Parietal lobe (tissue), 2 donors: ENCODE measurements around a stretch of chr20.

- RAMPAGE, long total RNA, result no peak
Observed at GRCh38 chr20:45840550-45841233, 7.1 kb downstream of the SNX21 start.

- RAMPAGE, long total RNA, result no peak
Observed at GRCh38 chr20:45842020-45842779, 8.6 kb downstream of the SNX21 start.

DNA sequence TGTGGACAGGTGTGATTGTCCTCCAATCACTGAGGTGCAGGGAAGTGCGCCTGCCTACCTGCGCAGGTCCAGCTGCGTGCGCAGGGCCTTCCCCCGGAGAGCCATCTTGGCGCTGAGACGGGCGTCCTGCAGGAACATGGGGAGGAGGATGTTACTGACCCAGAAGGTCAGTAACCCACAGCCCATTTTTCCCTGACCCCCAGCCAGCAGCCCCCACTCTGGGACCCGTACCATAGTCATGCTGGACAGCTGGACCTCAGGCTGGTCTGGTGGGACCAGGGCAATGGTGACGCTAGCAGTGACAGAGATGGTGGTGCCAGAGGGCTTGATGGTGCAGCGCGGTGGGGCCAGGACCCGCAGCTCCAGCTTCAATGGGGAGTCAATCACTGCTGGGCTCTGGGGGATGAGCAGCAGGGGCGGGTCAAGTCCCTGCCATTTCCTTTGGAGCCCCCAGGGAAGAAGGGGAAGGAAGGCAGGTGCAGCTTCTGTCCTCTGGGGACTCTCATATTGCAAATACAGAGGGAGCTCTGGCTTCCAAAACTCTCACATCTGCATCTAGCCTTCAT, 9.7 kb downstream of the PLTP start:
- RAMPAGE, long total RNA, result no peak

GRCh38 chr20:45950126-45950812, 15.8 kb downstream of the PCIF1 start:
- RAMPAGE, long total RNA, result no peak

DNA sequence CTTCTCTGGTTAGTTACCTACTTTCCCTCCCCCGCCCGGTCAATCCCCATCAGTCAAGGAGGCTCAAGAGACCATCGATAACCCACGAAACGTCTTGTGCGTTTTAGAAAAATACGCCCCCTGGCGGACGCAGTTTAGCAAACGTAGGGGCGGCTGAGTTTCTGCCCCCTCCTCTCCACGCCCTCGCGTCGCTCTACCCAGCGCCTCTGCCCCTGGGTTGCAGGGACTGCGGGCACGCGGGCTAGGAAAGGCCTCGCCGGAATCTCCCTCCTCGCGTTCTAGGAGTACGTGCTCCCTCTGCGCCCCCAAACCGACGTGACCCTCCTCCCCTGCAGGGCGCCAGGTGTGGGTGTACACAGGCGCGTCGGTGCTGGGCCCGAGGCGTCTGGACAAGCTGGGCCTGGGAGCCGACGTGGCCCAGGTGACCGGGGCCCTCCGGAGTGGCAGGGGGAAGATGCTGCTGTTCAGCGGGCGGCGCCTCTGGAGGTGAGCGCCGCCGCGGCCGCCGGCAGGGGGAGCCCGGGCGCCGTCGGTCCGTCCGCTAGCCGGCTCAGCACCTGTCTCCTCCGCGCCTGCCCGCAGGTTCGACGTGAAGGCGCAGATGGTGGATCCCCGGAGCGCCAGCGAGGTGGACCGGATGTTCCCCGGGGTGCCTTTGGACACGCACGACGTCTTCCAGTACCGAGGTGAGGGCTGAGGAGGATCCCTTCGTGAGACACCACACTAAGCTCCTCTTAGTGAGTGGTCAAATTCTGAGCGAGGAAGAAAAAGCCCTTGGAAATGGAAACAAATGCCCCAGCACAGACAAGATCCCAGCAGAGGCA, 5.3 kb downstream of the MMP9 start:
- RAMPAGE, long total RNA, result no peak

DNA sequence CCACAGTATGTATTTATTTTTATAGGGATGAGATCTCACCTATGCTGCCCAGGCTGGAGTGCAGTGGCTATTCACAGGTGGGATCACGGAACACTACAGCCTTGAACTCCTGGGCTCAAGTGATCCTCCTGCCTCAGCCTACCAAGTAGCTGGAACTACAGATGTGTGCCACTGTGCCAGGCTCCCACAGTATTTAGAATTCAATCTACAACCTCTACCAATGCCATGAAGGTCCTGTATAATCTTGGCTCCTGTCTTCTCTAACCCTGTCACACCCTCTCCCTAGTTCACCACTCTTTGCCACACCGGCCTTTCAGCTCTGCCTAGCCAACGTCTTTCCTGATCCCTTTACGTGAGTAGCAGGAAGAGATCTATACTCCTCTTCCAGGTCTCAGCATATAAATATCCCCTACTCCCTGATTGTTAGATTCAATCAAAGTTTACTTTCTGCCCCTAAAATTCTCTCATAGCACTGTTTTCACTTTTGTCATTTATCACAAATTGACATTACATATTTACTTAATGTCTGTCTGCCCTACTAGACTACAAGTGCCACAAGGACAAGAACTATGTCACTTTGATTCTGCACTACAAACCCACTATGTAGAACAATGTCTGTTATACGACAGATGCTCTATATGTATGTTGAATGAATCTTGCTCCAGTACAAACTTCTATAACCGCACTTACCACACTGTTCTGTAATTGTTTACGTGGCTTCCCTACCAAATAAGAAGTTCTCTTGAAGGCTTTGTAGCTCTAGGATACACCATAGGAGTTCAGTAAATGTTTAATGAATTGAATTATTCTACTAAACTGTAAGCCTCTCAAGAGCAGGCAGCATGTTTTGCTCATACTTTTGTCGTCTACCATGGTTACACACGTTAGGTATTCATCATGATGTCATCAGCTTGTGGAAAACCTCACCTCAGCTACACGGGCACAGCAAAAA, 17.2 kb downstream of the NCOA5 start:
- RAMPAGE, long total RNA, result no peak

GRCh38 chr20:46206828-46207258, 88.7 kb downstream of the CD40 start:
- RAMPAGE, long total RNA, result no peak

GRCh38 chr20:46214249-46214775, 94.0 kb downstream of the CDH22 start:
- RAMPAGE, long total RNA, result no peak

- RAMPAGE, long total RNA, result no peak
Observed at GRCh38 chr20:46238876-46239319, 69.4 kb downstream of the CDH22 start.

DNA sequence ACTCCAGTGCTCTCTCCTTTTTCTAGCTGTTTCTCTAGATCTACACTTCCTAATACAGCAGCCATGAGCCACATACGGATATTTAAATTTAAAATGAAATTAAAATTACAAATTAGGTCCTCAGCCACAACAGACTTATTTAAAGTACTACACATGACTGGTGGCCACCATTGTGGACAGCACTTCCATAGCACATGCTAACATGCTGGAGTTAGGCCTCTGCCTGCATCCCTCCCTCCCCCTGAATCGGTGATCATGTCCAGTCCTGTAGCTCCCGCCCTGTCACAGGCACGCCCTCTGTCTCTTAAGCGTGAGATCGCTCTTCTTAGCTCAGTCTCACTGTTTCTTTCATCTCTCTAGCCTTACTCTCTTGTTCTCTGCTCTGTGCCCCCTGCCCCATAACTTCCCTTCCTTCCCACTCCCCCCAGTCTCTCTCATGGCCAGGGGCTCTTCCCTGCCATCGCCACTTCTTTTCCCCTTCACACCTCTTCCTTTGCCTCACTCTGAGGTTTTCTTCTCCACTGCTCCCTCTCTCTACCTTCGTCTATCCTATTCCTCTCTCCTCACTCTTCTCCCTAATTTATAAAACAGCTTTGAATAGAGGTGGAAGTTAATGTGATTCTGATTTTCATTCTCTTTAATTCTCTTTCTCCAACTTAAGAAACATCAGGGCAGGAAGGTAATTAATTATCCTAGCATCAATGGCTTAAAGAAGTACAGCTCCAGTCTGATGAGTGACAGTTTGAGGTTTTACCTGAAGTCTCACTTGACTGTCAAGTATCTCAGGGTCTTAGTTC, 13.4 kb upstream of the SLC35C2 start:
- RAMPAGE, long total RNA, result no peak

GRCh38 chr20:46401495-46402254, 4.7 kb downstream of the ELMO2 start:
- RAMPAGE, long total RNA, result no peak

DNA sequence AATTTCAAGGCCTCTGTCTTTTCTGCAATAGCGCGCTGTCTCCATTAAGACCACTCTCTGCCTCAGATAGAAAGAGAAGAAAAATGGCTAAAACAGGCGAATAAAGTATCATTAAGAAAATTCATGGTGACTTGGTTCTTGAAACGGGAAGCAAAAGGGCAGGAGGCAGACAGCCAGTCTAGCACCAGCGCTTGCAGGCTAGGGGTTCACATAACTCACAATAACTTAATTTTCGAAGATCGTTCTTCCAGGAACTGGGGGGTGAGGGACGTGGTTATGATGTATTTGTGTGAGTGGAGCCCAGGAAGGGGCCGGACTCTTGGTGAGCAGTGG, 4.3 kb upstream of the ELMO2 start:
- RAMPAGE, long total RNA, result no peak

- RAMPAGE, long total RNA, result no peak
Observed at GRCh38 chr20:46687710-46688129, 1.5 kb downstream of the TP53RK start.

DNA sequence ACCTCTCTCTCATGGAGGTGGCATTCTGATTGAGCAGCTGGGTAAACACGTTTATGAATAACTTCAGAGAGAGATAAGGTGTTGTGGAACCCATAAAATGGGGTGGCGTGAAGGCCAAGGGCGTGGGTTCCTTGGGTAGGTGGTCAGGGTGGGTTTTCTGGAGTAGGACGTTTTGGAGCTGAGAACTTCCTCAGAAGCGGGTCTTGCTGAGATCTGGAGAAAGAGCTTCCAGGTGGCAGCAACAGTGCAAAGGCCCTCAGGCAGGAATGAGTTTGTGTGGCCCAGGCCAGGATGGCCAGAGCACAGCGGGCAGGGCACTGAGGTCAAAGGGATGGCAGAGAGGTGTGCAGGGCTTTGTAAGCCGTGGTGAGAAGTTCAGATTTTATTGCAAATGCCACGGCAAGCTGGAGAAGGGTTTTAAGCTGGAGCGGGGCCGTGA, 993 bp downstream of the SLC2A10 start:
- RAMPAGE, long total RNA, result no peak

DNA sequence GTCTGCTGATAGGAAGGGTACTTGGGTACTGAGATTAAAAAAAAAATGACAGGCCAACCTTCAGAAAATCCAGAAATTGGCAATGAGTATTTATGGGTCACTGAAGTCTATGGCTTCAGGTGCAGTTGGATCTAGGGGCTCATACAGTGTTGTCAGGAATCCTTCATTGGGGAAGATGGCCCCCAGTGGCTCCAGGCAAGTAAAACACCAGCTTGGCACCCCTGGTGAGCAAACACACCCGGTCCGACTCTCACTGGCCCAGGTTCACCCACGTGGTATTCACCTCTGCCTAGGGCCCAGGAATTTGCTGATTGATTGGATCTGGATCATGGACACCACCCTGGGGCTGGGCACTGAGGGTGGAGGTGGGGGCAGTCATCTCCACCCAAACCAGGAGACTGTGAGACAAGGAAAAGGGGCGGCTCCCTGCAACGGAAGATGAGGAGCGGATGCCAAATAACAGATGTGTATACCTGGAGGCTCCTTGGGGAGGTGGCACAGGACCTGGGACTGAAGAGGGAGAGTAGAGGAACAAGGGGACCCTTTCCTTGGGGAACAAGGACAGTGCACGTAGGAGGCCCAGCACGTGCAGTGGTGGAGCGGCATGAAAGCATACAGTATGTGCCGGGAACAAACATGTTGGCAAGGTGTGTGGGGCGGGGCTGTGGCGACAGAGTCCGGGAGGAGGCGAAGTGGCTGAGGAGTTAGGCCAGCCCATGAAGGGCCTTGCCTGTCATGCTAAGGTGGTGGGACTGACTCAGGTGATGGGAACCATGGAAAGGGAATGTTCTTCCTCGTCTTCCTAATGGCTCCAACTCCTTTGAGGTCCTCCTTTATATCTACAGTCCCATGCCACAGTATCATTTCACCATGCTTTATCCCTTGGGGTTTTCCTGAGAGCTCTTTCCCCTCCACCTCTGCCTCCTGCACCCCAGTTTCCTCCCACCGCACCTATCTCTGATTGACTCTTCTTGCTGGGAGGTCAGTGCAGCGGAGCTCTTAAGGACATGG, 4.9 kb downstream of the SLC2A10 start:
- RAMPAGE, long total RNA, result no peak

- RAMPAGE, long total RNA, result no peak
Observed at GRCh38 chr20:46715055-46715809, 5.8 kb downstream of the SLC2A10 start.

- RAMPAGE, long total RNA, result no peak
Observed at GRCh38 chr20:47312870-47313233, 43.6 kb downstream of the ZMYND8 start.

- RAMPAGE, long total RNA, result no peak
Observed at GRCh38 chr20:47347780-47348357, 8.6 kb downstream of the ZMYND8 start.

- RAMPAGE, long total RNA, result no peak
Observed at GRCh38 chr20:47468289-47468858, 33.3 kb upstream of the NCOA3 start.

GRCh38 chr20:47576389-47577206, 74.9 kb downstream of the NCOA3 start:
- RAMPAGE, long total RNA, result no peak